ENCODE data around the genes HTR6 and PLA2G5.

GRCh38 chr1:19507352-19507753 is 22.0 kb upstream of the CAPZB start:
- PRO-cap, 7 experiments: no peak in any of the 7 experiments

DNA sequence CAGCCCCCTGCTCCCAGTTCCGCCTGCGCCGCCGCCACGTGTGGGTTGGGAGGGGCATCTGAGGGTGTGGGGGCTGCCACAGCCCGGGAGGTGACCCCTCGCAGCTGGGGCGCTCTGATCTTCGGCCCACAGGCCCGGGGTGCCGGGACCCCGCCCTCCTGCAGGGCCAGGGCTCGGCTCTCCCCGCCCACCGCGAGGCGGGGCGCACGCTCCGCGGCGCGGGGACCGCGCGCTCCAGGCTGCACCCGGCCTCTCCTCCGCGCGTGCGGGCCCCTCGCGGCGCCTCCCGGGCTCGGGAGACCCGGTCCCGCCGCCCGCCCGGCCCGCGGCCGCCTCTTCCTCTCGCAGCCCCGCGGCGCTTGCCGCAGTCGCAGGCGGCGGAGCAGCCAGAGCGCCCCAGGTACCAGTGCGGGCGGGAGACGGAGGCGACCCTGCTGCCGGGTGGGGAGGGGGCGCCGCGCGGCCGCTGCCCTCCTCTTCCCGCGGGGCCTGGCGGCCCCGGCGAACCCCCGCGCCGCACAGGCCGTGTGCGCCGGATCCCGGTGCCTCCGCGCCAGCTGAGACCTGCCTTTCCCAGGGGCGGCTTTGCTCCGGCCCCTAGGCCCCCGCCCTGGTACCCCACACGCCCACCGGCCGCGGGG is at the start of gene HTR6:
HTR6 (plus strand) TSS at position 242 of the 641 bp plus-strand sequence.
- PRO-cap, 7 experiments: no peak in any of the 7 experiments

DNA sequence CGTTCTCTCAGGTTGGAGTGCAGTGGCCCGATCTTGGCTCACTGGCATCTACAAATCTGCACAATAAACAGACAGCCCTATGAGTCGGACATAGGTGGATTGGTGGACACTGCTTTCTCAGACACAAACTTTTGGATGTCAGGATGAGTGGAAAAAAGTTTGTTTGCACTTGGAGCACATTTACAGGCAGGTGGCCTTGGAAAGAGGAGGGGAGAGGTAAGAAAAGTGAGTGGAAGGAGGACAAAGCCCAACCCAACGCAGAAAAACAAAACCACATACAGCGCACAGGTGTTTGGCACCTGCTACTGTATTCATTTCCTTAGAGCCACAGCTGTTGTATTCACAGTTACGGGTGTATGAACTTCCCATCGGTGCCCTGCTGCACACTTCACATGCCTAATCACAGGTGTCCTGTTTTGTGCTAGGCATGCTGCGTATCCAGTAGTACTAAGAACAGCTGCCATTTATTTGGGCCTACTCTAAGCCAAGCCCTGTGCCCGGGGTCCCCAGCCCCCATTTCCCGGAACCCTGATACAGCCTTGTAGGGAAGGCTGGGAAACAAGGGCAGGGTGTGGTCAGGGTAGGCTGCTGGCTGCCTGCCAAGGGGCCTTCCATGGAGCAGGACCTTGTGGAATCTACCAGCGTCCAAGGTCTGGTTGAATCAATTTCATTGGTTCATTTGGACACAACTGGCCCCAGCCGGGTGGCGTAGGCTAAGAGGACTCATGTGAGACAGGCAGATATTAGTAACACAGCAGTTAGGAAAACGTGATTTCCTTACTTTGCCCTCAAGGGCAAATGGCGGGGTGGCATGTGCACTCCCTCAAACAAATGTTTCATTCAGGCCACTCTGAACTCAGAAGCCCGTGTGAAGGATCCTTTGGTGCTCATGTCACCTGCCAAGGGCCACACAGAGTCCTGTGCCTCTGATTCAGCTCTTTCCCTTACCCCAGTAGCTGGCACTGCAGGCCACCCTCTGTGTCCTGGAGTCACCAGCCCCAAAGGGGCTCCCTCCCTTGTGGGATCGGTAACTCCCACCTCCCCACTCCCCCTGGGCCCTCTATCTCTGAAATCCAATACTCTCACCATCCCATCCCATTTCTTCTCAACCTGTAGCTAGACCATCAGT is 852 bp upstream of the RNF186 start:
- PRO-cap, 7 experiments: no peak in any of the 7 experiments

GRCh38 chr1:19819580-19820031 is 4.5 kb upstream of the RNF186 start:
- PRO-cap, 7 experiments: no peak in any of the 7 experiments

- PRO-cap, 7 experiments: no peak in any of the 7 experiments
These were observed 32.0 kb upstream of the OTUD3 start for GRCh38 chr1:19850138-19850651.

DNA sequence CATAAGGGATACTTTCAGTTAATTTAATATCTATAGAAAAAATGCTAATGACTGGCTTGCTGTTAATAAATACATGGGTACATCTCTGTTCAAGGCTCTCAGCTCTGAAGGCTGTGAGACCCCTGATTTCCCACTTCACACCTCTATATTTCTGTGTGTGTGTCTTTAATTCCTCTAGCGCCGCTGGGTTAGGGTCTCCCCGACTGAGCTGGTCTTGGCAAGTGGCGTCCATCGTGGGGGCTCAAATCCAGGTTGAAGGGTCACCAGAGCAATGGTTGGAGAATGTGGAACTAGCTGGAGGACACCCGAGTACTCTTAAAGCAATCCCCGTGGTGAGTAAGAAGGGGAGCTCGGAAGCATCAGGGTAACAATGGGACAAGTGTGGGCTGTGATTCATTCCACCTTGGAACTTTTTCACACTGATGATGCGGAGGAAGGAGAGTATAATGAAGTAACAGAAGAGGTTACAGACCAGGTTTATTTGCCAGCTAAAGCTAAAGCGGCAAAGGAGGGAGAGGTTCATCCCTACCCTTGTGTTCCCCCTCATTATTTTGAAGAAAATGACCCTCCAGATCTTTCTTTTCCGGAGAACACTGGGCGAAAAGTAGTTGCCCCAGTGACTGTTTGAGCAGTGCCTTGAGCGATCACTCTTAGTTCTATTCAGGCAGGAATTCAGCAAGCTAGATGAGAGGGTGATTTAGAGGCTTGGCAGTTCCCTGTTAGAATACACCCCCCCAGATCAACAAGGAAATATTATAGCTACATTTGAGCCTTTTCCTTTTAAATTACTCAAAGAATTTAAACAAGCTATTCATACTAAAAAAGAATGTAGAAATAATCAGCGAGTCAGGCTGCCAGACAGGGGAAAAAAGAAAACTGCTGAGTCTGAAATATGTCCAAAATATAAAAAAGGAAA is 18.5 kb upstream of the PLA2G2A start:
- PRO-cap, 7 experiments: no peak in any of the 7 experiments

- PRO-cap, 7 experiments: no peak in any of the 7 experiments
These were observed at the start of gene PLA2G5 for GRCh38 chr1:20069895-20070608. PLA2G5 (plus strand) TSS chr1:20070194.

GRCh38 chr1:20182950-20183435 is 2.9 kb upstream of the UBXN10 start:
- PRO-cap, 7 experiments: no peak in any of the 7 experiments

DNA sequence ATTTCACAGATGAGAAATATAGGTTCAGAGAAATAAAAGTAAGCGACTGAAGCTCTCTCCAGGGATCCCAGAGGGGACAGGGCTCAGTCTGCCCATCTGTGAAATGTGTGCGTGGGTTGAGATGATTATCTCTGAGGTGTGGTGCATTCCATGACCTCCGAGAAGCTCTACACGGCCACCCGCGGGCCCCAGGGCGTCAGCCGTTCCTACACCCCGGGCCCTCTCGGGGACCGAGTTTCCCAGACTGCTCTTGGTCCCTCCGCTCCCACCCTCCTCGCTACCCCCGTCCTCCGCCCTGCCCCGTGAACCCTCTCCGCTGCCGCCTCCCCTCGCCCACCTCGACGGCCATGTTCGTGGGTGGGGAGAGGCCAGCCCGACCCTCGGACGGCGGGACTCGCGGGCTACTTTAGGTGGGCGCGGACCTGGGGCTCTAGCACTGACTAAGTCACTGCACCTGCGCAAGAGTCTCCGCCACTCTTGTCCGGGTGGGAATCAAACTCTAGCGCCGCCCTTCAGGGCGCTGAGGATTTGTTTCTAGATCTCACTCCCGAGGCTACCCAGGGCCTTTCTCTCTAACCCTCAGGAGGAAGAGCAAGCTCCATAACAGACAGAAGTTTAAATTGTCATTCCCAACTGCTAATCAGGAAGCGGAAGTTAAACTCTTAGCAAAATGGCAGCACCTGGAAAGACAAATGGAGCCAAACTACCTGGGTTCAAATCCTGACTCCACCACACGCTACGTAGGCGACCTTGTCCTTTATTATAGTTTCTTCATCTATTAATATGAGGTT is 47.7 kb upstream of the VWA5B1 start:
- PRO-cap, 7 experiments: no peak in any of the 7 experiments

DNA sequence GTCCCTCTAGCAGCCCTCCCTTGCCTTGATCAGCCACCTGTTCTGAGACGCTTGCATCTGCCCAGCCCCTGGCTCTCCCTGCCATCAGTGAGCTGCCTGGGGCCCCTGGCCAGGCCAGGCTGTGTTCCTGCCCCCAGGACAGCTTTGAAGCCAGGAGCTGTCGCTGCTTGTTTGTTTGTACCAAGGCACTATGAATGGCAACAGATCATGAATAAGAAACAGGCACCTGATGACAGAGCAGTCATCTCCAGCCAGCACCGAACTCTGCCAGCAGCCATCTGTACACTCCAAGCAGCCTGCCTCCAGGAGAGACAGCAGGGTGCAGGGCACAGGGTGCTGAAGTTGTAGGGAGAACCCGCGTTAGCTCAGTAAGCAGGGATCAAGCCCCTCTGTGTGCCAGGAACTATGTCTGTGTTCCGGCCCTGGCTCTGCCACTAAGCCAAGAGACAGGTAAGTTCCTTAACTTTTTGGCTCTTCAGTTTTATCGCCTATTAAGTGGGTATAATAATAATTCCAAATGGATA is 8.1 kb upstream of the VWA5B1 start:
- PRO-cap, 7 experiments: no peak in any of the 7 experiments

- PRO-cap, 7 experiments: no peak in any of the 7 experiments
These were observed 11.4 kb downstream of the VWA5B1 start for GRCh38 chr1:20302010-20302448.

DNA sequence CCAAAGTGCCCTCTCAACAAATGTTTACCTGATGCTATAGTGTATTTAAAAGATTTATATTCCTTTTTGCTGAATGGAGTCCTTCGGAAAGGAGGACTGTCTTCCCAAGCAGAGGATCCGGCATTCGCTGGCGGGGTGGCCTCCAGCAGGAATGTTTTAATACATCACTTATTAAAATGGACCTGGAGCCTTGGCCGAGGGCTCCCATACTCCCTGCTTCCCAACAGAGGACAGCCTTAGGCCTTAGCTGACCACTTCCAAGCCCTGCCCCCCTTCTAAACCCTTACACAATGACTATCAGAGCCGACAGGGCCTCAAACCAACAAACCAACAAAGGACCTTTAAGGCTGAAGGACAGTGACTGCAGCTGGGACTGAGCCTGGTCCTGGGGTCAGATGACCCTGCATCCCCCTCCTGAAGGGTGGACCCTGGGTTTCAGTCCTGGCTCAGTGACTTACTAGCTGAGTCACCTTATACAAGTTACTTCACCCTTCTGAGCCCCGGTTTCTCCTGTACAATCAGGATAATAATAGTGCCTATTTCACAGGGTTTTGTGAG is 5.7 kb downstream of the CAMK2N1 start:
- PRO-cap, 7 experiments: no peak in any of the 7 experiments

DNA sequence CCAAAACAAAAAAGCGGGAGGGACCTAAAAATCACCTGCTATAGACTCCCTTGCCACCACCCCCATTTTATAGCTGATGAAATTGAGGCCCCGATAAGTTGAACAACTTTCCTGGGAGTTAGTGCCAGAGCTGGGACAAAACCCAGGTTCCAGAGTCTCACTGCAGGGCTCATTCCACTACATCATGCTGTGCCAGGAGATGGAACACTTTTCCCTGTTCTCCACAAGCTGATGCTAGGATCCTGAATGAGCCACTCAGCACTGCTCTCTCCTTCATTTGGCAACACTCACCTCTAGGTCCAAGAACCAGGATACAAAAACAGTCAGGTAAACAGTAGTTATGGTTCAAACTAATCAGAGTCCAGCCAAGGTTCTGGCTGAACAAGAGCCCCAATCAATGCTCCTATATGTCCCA is 17.4 kb downstream of the CDA start:
- PRO-cap, 7 experiments: no peak in any of the 7 experiments

- PRO-cap, 7 experiments: peak in 7 of 7 experiments; most common plus-strand start chr1:20634135 (in 6); most common minus-strand start chr1:20633967 (in 5)
These were observed 488 bp downstream of the PINK1 start for GRCh38 chr1:20633668-20634223.

DNA sequence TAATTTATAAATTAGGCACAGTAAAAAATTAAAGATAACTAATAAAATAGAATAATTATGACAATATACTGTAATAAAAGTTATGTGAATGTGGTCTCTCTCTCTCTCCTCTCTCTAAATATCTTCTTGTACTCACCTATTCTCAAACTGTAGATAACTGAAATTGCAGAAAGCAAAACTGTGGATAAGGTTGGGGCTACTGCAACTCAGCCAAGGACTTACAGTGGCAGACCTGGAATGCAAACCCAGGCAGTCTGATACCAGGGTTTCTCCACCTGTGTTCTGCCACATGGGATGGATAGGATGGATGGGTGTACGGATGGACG is 10.6 kb downstream of the PINK1 start:
- PRO-cap, 7 experiments: no peak in any of the 7 experiments

- PRO-cap, 7 experiments: peak in 1 of 7 experiments; most common minus-strand start chr1:20658706 (in 1)
These were observed 2.6 kb downstream of the DDOST start for GRCh38 chr1:20658547-20658933.

- PRO-cap, 7 experiments: peak in 1 of 7 experiments; most common minus-strand start chr1:20787825 (in 1)
These were observed 460 bp upstream of the HP1BP3 start for GRCh38 chr1:20787622-20787911.

GRCh38 chr1:20972871-20973261 is 185.8 kb upstream of the HP1BP3 start:
- PRO-cap, 7 experiments: no peak in any of the 7 experiments

GRCh38 chr1:21022703-21023351 is 153.9 kb downstream of the EIF4G3 start:
- PRO-cap, 7 experiments: peak in 1 of 7 experiments; most common plus-strand start chr1:21022779 (in 1)

- PRO-cap, 7 experiments: no peak in any of the 7 experiments
These were observed 9.5 kb downstream of the EIF4G3 start for GRCh38 chr1:21167136-21167720.

Data from T-cell (primary cell).